Tibial nerve (tissue), 3 donors: ENCODE data around the gene ANXA10.

DNA sequence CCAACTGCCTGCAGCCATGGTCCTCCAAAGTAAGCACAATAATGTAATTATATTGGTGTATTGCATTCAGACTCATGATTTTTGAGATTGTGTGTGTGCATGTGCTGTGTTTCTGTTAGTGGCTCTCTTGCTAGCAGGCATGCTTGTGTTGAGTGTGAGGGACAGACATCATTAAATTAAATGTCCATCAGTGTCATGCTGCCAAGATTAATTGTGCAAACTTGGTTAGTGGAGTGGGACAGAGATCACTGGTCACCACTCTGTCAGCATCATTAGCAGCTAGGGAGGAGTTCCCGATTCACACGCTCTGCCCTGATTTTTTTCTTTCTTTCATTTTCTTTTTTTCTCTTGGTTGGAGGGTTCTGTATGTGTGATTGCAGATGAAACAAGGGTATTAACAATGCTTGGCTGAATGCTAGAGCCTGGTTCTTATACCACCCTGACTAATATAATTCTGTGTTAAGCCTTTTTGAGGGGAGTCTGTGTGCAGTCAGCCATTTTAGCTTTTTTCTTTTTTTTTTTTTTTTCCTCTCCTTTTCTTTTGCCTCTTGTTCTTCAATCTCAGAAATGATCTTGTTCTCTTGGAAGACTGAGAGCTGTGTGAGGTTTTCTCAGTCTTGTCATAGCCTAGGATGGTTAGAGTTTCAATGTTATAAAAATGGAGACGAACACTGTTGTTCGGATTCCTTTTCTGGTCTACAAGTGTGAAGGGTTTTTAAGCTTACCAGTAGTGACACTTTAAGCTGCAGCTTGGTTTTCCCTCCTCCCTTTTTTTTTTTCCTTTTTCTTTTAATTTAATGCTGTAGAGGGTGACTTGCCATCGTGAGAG, 164.6 kb downstream of the RAPGEF2 start:
- PRO-cap: unidirectional peak, plus-strand start at position 77 of the sequence; unidirectional peak, plus-strand start at position 272 of the sequence
- RAMPAGE, long total RNA, 3 experiments: no peak in any of the 3 experiments

GRCh38 chr4:159314211-159314781, 211.4 kb downstream of the RAPGEF2 start:
- PRO-cap: no peak
- RAMPAGE, long total RNA, 3 experiments: start-site peak on the plus strand in 1 of 3 experiments, at chr4:159314424-159314527 at its widest, 15 reads per replicate

DNA sequence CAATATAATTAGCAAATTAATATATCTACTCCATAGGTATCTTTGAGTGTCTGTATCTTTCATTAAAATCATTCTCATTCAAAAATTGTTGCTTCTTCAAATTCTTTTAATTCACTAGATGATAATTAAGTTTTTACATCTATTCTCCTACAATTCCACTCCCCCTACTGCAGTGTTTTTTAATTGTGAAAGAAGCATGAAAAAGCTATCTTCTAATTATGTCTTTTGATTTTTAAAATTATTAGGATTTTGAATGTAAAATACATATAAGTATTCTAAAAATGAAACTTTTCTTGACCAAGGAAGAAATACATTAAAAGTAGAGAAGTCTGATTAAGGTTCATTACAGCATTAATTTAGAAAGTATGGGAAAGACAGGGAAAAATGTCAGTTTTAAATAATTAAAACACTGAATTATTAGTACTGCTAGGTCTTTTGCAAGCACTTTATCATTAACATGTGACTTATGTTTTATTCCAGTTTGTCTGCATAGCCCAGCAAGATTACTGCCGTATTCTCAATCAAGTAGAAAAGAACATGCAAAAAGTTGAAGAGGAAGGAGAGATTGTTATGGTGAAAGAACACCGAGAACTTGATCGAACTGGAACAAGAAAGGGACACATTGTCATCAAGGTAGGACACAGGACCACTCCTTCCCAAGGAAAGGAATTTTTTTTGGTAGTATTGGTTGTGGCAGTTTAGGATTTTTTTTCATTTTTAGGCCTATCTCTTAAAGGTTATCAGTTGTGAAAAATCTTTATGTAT, 226.7 kb downstream of the RAPGEF2 start:
- PRO-cap: no peak
- RAMPAGE, long total RNA, 3 experiments: no peak in any of the 3 experiments

GRCh38 chr4:160365238-160365446, 1262.3 kb downstream of the RAPGEF2 start:
- PRO-cap: no peak
- RAMPAGE, long total RNA, 3 experiments: no peak in any of the 3 experiments

DNA sequence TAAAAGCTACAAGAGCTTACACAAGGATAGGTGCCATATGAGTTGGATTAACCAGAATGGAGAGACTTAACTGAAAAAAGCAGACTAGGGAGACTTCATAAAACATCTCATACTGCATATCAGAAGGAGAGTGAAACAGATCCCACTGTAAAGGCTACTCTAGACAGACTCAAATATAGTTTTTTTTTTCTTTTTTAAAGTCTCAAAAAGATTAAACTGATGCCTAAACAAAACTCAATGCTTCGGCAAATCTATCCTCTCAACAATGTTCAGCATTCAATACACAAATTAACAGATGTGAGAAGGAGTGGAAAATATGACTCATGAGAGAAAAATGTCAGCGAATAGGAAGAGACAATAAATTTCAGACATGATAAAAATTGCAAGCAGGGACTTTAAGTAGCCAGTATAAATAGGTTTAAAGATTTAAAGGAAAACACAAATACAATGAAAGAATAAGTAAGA, 586.0 kb downstream of the FSTL5 start:
- PRO-cap: no peak
- RAMPAGE, long total RNA, 3 experiments: no peak in any of the 3 experiments

DNA sequence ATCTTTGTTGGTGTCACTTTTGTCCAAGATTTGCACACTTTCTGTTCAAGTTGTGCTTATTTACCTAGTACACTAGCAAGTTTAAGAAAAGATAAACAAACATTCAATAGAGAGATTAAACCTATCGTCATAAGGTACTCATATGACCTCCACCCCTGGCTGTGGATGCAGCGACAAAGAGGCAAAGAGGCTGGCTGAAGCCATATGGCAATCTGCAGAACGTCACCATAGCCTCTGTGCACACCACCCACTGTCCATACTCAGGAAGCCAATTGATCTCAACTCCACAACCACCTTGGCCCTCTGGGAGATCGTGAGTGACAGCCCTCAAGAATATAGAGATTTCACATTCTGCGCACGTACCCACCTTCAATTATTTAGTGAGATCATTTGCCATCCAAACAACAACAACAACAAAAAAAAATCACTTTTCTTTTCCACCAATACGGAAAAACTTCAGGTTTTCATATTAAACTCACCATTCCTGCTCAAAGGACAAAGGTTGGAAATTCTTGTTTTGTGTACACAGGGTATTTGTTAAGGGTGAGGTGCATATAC, 242.9 kb upstream of the FSTL5 start:
- PRO-cap: no peak
- RAMPAGE, long total RNA, 3 experiments: no peak in any of the 3 experiments

DNA sequence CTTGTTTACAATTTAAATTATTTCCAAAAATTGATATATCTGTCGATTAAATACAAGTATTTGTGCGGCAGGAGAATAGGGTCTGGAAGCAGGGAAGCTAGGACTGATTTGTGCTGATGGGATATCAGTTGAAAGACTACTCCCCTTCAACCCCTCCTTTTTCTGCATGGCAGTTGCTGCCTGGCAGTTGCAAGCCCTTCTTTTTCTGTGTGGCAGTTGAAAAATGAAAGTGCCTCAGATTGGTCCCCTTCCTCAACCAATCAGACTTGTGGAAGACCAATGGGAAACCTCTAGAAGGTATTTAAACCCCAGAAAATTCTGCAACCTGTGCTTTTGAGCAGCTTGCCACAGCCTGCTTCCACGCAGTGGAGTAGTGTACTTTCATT, 1.6 kb upstream of the TMA16 start:
- PRO-cap: no peak
- RAMPAGE, long total RNA, 3 experiments: no peak in any of the 3 experiments

DNA sequence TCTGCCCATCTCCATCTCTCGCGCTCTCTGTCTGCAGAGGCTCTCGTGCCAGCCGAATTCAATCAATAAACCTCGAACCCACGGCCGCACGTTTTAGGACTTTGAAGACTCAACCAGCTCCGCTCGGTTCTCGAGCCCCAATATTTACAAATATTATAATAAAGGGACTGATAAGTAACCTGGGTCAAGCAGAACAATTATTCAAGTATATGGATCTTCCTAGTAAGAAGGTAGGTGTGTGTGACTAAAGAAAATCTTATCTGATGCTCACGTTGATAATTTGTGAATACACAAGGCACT, 186.2 kb downstream of the MARCHF1 start:
- PRO-cap: no peak
- RAMPAGE, long total RNA, 3 experiments: no peak in any of the 3 experiments

GRCh38 chr4:165185420-165185927, 21.9 kb upstream of the KLHL2 start:
- PRO-cap: no peak
- RAMPAGE, long total RNA, 3 experiments: no peak in any of the 3 experiments

GRCh38 chr4:165292946-165293569, 13.6 kb upstream of the GK3 start:
- PRO-cap: no peak
- RAMPAGE, long total RNA, 3 experiments: no peak in any of the 3 experiments

DNA sequence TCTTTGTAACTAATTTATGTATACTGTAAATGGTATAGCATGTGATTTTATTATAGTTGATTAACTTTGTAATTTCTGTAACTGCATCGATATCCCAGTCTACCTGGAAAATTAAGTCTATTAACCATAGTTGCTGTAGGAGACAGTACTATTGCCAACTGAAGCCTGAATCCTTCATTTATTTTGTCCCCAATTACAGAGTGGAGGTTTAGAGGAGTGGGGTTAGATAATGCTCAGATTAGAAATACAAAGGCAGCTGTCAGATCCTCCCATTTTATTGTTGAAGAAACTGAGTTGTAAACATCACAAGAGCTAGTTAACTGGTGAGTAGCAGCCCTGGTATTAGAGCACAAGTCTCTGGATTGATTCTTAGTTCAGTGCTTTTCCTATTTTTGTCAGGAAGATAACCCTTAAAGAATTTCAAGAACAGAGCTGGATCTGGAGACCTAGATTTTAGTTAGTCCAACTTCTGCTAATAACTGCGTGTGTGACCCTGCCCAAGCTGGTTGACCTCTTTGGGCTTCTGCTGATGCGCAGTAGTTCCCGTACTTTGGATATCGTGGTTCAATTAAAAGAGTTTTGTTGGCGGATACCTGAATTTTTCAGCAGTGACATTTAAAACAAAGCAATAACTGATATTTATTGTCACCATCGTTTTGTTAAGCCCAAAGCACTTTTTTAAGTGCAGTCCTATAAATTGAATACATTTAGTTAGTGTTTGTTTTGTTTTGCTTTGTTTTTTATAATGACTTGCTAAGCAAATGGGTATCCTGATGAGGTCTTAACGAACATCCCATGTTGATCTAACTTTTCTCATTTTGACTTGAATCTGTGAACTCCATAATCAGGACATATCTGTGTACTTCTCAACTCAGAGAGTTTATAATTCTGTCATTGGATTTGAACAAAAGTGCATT, 9.2 kb downstream of the MSMO1 start:
- PRO-cap: no peak
- RAMPAGE, long total RNA, 3 experiments: no peak in any of the 3 experiments

GRCh38 chr4:165493092-165493465, 114.3 kb downstream of the CPE start:
- PRO-cap: no peak
- RAMPAGE, long total RNA, 3 experiments: no peak in any of the 3 experiments

- PRO-cap: no peak
- RAMPAGE, long total RNA, 3 experiments: no peak in any of the 3 experiments
These were observed 169.5 kb downstream of the TLL1 start for GRCh38 chr4:166042442-166043019.

GRCh38 chr4:166045661-166045930, 172.6 kb downstream of the TLL1 start:
- PRO-cap: no peak
- RAMPAGE, long total RNA, 3 experiments: no peak in any of the 3 experiments

GRCh38 chr4:167091915-167092232, 142.4 kb downstream of the SPOCK3 start:
- PRO-cap: no peak
- RAMPAGE, long total RNA, 3 experiments: no peak in any of the 3 experiments

- PRO-cap: no peak
- RAMPAGE, long total RNA, 3 experiments: no peak in any of the 3 experiments
These were observed at the start of gene ANXA10 for GRCh38 chr4:168092408-168092930. Gene ANXA10 (plus strand): TSS chr4:168092537.

DNA sequence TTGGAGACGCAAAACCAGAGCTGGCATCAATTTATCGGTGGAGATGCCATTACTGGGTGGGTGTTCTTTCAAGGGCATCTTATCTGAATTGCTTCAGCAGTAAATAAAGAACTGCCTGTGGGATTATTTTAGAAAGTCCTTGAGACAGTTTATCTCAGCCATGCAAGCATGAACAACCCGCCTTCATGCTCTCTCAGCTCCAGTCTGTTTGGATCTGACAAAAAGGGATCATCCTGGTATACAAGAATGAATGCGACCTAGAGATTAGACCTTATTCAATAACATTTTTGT, 60.7 kb downstream of the DDX60 start:
- PRO-cap: no peak
- RAMPAGE, long total RNA, 3 experiments: no peak in any of the 3 experiments

DNA sequence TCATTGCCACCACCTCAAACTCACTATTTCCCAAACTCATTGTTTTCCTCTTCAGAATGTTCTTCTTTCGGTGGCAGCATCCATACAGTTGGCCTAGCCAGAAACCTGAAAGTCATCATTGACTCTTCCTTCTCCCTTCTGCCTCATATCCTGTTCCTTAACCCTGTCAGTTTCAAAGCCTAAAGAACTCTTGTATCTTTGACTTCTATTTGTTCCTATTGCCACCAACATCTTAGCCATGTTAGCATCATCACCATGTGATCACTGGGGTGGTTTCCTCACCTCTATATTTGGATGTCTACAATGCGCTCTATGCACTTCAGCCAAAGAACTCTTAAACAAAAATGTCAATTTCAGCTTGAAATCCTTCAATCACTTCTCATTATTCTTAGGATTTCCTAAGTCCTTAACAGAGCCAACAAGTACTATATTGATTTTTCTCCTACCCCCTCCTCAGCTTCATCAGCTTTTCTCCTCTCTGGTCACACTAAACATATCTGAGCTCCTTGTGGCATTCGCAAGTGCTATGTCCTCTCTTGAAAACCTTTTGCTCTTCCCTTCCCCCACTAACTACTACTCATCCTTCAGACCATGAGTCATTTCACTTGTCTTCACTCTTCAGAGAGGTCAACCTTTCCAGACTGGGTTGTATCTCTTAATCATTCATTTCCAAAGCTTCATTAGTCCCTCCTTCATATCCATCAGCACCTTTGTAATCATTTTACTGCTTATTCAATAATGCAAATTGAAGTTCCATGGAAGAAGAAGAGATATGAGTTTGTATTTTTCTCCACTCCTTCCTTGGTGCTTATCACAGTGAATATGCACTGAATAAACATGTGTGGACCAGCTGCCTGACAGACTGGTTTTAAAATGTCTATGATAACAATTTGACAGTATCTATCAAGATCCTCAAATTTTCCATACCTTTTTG, 28.7 kb downstream of the DDX60L start:
- PRO-cap: no peak
- RAMPAGE, long total RNA, 3 experiments: no peak in any of the 3 experiments

DNA sequence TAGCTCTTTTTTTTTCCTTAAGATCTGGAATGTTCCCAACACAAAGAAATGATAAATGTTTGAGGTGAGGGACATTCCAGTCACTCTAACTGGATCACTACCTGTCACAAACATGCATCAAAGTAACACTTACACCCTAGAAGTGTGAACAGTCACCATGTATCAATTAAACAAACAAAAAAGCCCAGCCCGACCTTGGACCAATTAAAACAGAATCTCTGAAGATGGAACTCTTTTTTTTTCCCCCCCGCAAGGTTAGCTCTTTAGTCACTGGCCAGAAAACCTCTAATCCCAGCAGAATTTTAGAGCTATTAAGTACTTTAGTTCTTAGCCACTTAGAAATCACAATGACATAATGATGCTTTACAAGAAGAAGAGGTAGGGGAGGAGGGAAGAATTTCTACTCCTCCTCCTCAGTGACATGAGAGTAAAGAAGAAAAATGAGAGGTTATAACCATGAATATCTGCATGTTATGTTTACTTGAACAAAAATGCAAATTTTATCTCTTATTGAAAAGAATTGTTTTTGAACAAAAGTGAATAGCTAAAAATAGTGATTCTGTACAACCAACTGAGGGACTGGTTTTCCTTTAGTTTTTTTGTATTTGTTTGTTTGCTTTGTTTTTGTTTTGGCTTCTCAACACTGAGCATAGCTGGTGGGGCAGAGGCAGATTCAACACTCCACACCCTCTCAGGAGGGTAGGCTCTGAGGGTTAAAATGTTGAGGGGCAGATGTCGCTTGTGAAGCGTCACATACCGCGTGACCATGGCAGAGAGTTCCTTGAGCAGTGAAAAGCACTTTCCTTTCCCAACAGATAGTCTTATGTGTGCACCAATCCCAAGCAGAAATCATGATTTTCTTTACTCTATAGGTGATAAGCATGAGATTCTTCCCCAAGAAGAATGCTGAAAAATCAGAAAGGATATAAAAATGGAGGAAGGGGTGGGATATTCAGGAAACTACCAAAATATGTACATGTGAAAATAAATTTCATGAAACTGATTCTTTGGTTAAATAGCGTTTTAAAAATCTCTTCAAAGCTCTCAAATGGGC, 154.8 kb downstream of the PALLD start:
- PRO-cap: no peak
- RAMPAGE, long total RNA, 3 experiments: no peak in any of the 3 experiments

DNA sequence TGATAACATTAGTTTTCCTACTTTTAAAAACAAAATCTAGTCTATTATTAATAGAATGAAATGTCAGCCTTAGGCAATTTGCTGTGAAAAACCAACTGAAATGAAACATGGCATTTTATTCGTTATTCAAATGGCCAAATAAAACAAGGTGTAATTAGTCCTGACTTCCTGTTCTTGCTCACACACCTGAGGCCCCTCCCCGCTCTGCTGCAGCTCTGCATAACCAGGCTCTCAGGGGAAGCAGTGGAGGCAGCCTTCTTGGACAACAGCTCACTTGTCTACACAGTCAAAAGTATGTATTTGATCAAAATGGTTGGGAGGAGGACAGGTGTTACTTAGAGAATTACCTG, 157.6 kb downstream of the PALLD start:
- PRO-cap: no peak
- RAMPAGE, long total RNA, 3 experiments: no peak in any of the 3 experiments